Ascending aorta (tissue), 1 donor: ENCODE results near the gene RNF214.

GRCh38 chr11:115471363-115471732, 32.9 kb downstream of the CADM1 start:
- PRO-cap = no peak

DNA sequence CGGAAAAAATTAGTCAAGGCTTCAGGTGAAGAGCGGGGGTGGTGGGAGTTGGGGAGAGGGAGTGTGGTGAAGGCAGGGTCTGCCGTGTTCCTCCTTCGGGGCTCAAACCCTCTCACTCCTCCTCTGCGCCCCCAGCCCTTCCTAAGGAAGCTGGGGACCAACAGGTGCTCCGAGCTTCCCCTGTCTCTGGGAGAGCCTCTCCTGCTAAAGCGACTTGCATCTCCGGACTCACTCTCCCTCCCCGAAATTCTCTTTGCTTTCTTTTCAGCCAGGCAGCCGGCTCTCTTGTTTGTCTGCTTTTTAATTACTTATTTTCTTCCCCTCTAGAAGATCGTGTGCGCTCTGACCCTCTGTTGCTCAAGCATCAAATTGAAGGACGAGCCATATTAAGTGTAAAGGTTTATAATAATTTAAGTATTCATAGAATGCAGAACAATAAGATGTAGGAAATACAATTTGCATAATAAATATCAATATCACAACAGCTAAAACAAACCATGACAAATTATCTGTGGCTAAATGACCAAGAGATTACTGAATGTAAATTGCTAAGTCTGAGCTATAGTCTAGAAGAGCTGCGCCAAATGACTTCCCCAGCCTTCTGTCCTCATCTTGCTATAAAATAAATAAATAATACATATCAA, 1.2 kb upstream of the CADM1 start:
- PRO-cap = no peak

GRCh38 chr11:116147719-116148046, 625.1 kb downstream of the BUD13 start:
- PRO-cap = no peak

- PRO-cap = no peak
Observed at GRCh38 chr11:116791924-116792666, 416 bp upstream of the APOA5 start.

DNA sequence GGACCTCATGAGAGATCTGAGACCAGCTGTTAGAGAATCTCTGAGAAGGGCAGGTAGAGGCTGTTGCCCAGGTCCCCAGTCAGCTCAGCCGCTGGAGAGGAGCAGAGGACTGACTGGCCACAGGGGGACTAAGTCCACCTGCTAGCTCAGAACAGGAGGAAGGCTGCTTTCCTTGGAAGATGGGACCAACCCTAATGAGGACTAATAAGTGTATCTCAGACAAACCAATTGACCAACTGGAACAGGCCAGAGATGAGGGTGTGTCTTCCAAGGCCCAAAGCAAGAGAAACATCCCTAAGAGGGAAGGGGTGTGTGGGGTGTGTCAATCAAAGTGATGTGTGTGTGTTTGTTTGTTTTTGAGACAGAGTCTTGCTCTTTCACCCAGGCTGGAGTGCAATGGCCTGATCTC, 6.8 kb downstream of the APOA4 start:
- PRO-cap = no peak

GRCh38 chr11:116826654-116827495, 2.8 kb upstream of the APOC3 start:
- PRO-cap = no peak

DNA sequence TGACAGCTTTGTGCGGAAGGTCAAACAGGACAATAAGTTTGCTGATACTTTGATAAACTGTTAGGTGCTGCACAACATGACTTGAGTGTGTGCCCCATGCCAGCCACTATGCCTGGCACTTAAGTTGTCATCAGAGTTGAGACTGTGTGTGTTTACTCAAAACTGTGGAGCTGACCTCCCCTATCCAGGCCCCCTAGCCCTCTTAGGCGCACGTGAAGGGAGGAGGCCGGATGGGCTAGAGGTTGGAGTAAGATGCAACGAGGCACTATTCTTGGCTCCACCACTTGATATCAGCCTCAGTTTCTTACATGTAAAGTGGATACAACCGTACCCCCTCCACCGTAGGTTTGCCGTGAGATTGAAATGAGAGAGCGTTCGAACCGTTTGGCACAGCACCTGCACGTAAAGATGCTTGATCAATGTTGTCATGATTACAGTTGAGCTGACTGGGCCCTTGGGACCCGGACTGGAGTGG, 3.6 kb downstream of the APOC3 start:
- PRO-cap = no peak

DNA sequence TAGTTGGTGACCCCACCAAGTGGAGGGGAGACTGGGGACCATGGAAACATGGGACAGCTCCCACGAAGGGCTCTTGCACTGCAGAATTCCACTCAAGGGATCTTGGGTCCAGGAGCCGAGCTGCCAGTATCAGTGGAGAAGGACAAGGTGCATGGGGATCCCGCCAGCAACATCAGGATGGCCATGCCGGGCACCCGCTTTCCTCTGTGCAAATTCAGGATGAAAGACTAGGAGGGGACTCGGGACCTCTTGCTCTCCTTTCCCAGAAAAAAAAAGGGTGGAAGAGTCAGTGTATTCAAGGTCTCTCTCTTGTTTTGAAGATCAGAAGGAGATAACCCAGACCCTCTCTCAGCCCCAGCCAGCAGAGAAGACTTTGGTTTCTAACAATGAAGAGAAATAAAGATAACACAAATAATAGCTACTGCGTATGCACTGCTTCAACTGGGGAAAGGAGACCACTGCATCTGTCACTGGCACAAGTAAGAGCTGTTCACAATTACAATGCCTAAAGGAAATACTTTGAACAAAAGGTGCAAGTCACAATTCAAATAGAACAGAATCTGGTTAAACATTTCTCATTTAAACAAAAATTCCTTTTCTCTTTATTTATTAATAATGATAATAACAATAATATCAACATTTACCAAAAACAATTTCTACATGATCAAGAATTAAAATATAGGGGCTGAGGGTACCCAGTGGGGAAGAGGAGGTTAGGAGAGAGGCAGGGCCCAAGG, 6.5 kb upstream of the APOA1 start:
- PRO-cap = no peak

DNA sequence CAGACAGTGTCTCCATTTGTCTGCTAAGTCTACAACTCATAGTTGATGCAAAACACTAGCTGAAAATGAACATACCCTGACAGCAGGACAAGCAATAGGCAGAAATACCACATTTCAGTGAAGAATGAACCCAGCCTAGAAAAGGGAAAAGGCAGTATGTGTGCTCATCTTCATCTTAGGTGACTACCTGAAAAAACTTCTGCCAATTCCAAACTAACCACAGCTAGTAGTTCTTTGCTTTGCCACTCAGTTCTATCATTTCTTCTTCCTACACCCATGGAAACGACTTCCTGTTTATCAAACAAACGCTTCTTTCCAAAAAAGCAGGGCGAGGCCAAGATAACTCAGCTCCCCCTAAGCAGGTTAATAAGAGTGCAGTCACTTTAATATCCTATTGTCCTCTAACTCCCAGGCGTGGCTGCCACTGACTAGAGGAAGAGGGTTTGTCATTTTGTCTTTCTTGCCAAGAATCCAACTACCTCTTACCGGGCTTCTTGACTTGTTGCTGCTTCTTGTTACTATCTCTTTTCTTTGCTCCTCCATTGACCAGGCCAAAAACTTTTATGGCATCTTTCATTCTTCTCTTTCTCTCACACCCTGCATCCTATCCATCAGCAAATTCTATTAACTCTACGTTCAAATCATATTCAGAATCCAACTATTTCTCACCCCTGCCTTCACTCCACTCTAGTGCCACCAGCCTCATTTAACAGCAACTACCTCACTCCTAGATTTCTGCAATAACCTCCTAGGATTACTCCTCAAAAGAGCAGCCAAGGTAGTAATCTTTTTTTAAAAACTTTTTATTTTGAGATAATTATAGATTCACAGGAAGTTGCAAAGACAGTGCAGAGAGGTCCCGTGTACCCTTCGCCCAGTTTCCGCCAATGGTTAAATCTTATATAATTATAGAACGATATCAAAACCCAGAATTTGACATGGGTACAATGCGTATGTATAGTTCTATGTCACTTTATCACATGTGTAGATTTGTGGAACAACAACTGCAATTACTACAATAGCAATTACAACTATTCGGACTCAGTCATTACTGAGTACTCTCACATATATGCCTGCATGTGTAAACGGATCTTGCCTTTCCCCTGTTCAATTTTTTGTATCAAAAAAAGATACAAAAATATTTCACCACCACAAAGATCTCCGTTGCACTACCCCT, 94.4 kb upstream of the APOA1 start:
- PRO-cap = no peak

DNA sequence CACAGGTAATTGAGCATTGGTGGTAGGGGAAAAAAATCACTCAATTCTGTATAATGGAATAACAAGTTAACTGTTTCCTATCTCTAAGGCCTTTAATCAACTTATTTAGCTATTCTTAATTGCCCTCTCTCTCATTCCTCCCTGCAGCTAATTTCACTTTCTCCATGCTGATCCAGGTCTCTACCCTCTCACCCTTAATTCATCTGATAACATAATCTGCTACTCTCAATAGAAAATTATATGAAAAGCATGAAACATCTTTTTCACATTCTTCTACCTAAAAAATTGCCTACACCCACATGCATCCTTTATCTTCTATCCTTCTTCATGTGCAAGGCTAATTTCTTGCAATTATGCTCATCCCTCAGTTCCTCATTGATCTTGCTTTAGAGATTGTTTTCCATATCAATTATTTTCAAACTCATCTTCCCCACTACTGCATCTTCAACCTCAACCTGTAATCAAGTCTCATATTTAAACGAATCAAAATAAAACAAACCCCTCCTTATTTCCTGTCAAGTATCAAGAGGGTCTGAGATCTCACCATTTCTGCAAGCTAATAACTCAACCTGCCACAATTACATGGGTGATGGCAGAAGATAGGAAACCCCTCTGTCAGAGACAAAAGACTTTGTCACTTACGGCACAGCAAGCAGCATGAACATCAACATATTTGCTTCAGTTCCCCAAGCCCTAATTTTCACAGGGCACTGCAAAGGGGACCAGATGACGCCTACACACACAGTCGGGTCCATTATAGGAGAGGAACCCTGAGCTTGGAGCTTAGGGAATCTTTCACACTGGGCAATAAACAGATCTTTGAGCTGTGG, 108.5 kb upstream of the APOA1 start:
- PRO-cap = no peak

- PRO-cap = no peak
Observed at GRCh38 chr11:116949650-116950483, 112.4 kb upstream of the APOA1 start.

DNA sequence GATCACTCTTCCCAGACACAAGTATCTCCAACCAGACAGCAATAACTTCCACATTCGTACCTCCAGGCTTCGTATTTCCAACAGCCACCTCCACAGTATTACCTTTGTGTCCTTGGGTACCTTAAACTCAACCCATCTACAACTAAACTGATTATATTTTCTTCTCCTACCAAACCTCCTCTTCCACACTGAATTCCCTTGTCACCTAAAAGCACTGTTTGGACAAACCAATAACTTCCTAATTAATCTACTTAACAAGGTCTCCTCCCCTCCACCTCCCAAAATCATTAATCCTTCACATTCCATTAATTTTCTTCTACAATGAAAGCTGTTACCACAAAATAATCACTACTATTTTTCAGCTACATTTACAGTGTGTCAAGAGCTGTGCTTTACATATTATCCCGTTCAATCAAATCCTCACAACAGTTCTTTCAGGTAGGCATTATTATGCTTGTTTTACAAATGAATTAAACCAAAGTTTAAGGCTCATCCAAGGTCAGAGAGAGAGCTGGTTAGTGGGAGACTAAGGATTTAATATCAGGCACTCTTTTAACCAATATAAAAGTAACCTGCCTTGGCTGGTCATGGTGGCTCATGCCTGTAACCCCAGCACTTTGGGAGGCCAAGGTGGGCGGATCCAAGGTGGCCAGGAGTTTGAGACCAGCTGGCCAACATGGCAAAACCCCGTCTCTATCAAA, 107.5 kb downstream of the SIK3 start:
- PRO-cap = no peak

DNA sequence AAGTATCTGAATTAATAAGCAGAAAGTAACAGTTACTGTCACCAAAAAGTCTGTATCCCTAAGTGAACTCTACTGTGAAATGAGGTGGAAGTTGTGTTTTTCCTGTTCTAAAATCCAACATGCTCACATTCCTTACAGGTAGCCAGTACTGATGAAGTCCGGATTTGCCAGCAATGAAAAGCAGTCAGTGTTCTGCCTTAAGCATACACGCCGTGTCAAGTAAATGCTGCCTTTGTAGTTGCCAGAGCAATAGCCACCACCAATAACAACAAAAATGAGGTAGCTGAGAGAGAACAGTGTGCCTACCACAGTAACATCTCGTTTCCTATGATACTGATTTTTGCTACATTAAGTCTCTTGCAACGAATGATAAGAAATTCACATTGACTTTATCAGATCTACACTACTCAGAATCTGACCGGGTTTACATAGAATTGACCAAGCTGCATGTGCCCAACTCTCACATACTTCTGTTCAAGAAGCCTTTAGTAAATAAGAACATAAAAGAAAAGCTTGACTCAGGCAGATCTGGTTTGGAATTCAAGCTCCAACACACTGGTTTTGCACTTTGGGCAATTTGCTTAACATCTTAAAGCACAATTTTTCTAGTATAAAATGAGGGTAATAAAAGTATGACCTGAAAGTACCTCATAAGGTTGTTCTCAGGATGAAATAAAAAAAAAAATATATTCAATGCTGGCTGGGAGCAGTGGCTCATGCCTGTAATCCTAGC, 95.3 kb downstream of the SIK3 start:
- PRO-cap = no peak

DNA sequence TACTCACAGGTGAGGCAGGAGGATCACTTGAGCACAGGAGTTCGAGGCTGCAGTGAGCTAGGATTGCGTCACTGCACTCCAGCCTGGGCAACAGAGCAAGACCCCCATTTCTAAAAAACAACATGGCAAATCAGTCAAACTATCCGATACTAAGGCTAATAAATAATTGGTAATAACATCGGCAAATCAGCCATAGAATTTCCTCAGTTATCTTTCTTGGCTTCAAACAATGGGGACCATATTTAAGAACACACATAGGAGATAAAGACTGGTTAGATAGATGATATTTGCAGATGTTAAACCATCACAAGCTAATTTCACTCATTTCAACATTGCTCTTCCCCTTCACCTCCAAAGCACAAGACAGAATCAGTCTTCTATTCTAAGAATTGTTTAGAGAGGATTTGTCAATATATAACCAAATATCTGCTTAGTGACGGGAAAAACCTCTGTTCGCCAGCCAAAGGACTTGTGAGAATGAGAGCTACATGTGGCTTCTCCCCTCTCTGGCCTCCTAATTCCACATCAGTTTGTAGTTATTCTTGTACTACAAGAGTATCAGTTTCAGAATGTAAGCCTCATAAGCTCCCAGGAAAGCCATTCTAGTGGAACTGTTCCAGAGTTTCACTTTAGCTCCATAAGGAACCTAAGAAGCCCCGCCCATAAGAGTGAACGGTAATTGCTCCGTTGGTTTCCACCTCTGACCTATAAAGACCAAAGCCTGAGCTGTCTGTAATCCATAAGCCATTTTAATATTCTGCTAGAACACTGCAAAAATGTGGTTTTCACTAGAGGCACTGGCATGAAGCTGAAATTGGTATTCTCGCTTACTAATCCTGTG, 53.2 kb downstream of the SIK3 start:
- PRO-cap = no peak

GRCh38 chr11:117082690-117083523, 15.3 kb downstream of the SIK3 start:
- PRO-cap = no peak

DNA sequence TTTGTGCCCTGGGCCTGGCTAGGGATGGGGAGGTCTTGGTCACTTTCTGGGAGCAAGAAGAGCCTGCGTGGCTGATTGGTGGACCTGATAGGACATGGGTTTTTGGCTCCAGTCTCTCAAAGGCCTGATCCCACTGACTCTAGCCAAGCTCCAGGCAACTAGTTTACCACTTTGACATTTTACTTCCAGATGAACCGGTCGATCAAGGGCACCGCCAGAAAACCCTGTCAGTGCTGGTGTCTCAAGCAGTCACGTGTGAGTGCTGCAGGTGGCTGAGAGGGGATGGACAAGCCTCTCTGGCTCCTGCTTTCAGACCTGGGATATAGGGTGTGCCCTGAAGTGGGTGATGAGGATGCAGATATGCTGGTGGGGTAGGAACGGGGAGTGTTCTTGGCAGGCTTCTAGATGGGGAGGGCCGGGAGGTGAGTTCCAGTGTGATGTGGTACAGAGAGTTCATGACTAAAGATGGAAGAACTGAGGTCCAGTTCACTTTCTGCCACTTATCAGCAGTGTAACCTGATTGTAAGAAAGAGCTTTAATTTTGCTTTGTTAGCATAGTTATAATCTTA, 5.4 kb downstream of the SIDT2 start:
- PRO-cap = no peak

DNA sequence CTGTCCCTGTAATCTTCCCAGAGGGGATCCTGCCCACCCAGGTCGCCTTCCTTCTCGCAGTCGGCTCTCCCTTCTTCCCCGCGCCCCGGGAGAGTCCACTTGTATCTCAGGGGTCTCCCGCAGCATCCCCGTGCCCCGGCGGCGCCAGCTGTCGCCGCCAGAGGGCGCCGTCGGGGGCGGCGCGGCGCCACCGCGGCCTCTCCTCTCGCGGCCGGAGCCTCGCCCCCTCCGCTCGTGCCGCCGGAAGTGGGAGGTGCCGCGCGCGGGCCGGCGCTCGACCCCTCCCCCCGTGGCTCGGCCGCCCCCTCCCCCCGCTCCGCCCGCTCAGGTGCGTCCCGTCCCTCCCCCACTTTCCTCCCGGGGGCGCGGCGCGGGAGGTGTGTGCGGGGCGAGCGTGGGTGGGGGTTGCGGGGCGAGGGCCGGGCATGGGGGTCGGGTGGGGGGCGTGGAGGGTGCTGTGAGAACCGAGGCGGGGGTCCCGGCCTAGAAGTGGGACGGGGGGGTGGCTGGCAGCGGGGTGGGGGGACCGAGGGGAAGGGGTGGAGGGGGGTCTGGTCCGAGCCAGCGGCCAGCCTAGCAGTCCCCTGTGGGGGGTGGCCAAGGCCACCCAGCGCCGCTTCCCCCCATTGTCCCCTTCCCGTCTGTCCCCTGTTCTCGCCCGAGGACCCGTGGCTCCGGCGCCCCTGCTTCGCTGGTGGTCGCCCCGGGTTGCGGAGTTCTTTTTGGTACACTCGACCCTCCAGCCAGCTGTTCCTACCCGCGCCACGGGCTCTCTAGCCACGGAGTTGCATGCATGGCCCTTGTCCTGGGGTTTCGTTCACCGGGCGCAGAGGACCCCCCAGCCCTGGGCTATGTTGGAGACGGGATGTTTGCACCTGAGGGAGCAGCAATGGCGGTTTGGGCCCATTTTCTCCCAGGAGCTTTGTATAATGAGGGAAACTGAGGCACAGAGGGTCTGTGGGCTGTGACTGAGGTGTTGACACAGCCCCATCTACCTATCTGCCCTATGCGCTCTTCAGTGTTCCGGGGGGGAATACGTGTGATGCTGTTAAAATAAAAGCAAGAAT, at the start of gene RNF214:
Gene RNF214 (plus strand): TSS at position 273 of the 1,067 bp plus-strand sequence.
- PRO-cap = unidirectional peak, minus-strand start at position 137 of the sequence; unidirectional peak, minus-strand start at position 218 of the sequence

GRCh38 chr11:117238504-117239211, 6.2 kb downstream of the RNF214 start:
- PRO-cap = no peak

- PRO-cap = no peak
Observed at GRCh38 chr11:117288784-117289937, 26.9 kb downstream of the BACE1 start.

- PRO-cap = no peak
Observed at GRCh38 chr11:117314740-117315113, 1.3 kb downstream of the BACE1 start.